HGPS cell (cell line): Measurements from ENCODE around the gene POLD2.

DNA sequence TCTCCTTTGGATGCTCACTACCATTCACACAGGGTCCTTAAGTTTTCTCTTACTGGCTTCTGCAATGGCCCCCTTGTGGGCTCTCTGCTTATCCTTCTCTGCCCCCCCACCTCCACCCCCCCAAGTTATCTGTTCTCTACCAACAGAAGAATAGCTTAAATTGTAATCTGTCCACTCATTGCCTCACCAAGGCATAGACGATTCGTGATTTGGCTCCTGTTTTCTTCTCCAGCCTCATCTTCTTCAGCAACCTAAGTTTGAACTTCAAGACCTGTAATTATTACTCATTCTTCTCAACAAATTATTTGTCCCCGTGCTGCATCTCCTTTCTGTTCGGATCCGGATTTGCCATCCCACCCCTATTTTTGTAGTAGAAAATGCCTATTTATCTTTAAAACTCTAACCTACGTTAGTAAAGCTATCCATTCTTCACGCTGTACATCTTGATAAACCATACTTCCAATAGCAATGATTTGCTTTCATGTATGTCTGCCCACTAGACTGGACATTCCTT, 1.1 kb upstream of the RALA start:
- RRBS: no CpG with 5 or more reads among the region's 7 CpGs

GRCh38 chr7:39781475-39781856, 158.1 kb downstream of the RALA start:
- RRBS: no CpG with 5 or more reads among the region's 2 CpGs

- RRBS: no CpG with 5 or more reads among the region's 1 CpG
Measured at GRCh38 chr7:39971901-39972178, 21.8 kb downstream of the CDK13 start.

GRCh38 chr7:40015578-40016057, 65.6 kb downstream of the CDK13 start:
- RRBS: no CpG with 5 or more reads among the region's 2 CpGs

DNA sequence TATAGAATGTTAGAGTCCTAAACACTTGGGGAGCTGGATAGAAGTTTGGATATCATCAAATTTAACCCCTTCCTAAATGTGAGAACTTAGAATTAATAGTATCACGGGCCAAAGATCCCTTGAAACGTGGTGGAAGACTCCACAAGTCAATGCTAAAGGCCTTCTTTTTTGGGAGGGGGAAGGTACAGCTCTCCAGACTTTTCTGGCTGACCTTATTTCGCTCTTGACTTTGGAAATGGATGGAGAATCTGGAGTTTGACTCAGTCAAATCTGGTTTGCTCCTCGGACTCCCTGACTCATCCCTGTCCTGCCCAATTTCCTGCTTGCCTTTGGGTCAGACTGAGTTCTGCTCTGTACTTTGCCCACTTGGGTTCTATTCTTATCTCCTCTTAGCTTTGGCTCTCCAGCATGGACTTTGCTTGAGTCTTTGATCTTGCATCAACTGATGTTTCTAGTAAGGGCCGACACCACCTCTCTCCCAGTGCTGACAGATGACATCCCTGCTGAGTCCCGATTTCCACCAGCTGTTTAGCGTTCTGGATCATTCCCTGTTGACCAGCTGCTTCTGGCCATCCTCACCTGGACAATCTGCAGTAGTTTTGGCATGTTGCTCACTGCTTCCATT, 335.2 kb downstream of the SUGCT start:
- RRBS: no CpG with 5 or more reads among the region's 7 CpGs

- RRBS: no CpG with 5 or more reads among the region's 2 CpGs
Measured at GRCh38 chr7:40755477-40755865, 620.7 kb downstream of the SUGCT start.

DNA sequence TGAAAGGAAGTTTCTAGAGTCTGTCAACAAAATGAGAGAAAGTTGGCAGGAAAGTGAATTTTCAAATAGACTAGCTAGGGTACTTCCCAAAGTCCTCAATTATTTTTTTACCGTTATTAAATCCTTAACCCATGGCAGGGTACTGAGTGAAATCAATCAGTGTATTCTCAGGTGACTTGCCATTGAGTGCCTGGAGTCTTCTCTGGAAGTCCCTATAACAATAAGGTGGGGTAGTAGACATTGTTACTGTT, 622.0 kb downstream of the SUGCT start:
- RRBS: no CpG with 5 or more reads among the region's 1 CpG

GRCh38 chr7:41835296-41835662, 132.4 kb upstream of the INHBA start:
- RRBS: no CpG with 5 or more reads among the region's 4 CpGs

DNA sequence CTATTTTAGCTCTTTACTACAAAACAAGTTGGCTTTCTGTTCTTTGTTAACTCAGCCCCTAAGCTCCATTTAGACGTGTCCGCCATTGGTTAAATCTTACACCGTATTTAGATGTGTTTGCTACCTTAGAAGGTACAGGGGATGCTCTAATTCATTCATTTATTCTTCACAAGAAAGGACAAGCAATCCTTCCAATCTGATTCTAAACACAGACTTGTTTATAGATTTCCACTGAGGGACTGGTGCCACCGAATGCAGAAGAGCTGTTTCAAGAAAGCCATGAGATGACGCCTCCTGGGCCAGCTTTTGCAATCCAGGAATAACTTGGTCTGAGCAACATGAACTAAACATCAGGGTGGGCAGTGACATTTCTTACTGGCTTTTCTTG, 186.6 kb downstream of the GLI3 start:
- RRBS: no CpG with 5 or more reads among the region's 5 CpGs

GRCh38 chr7:43248769-43249447, 136.5 kb downstream of the HECW1 start:
- RRBS: 59% methylated on average over 11 of the region's 28 CpGs

GRCh38 chr7:43302078-43302960, 189.9 kb downstream of the HECW1 start:
- RRBS: no CpG with 5 or more reads among the region's 15 CpGs

DNA sequence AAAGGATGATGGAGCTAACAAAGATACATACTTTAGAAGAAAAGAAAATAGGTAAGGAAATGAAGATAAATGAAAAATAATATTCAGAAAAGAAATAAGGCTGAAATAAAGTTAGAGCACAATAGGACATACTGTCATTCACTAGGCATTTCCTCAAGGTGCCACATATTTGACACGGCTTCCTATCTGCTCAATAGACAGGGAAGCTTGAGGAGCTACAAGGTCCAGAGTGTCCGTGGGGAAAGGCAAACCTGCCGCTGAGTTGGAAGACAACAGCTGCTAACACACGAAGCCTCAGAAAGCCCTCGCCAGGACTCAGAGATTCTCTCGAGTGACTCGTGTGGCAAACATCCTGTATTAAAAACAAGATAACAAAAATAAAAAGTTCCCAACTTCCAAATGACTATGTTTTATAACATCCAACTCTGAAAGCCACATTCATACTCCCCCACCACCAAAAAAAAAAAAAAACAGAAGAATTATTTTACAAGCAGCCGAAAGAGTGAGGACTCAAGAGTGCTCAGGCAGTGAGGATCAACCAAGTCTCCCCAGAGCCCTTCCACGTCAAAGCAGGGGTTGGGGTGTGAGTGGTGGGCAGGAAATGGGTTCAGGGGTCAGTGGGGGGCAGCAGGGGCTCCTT, 67.6 kb downstream of the STK17A start:
- RRBS: no CpG with 5 or more reads among the region's 9 CpGs

GRCh38 chr7:43663095-43663664, 66.1 kb downstream of the COA1 start:
- RRBS: no CpG with 5 or more reads among the region's 6 CpGs

GRCh38 chr7:43781948-43782829, 23.7 kb downstream of the BLVRA start:
- RRBS: no CpG with 5 or more reads among the region's 11 CpGs

DNA sequence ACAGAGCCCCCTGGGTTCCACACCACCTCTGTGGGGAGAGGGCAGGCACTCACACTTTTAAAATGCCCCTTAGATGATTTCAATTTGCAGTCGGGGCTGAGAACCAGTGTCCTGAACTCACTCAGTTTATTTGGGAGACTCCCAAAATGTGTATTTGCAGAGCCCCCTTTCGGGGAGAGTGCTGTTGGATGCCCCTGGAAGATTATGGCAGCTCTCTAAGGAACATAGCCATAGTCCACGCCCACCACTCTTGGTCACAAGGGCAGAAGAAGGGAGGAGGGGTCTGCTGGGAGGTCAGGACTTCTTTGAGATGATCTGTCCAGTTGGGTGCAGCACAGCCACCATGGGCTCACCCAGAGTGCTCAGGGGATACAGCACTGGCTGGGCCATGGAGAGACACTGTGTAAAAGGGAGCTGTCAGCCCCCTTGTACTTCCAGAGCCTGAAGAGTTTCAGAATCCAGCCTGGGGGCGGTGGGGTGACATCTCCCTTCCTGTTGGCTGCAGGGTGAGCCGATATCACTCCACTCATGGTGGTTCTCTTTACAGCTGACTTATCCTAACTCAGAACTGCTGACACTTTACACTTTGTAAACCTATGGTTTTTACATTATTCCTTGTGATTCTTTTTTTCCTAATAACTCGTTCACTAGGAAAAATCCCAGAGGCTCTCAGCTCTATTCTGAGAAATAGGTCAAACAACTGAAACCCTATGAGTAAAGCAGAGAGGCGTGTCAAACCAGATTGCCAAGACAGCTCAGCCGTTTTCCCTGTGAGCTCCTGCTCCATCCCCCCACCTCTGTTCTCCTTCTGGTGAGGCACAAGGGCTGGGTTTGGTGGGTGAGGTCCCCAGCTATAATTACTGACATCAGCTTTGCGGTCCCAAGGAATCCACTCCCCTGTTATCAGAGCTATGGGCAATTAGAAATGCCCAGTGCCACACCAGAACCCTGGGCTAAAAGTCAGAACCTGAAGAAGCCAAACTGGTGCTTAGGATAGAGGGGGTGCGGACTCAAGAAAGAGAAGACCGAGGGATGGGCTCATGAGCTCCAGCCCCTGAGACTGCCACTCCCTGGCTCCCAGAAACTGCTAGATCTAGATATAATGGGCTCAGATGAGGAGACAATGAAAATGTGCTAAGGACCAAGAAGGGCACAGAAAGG, 3.2 kb upstream of the MRPS24 start:
- RRBS: no CpG with 5 or more reads among the region's 11 CpGs

DNA sequence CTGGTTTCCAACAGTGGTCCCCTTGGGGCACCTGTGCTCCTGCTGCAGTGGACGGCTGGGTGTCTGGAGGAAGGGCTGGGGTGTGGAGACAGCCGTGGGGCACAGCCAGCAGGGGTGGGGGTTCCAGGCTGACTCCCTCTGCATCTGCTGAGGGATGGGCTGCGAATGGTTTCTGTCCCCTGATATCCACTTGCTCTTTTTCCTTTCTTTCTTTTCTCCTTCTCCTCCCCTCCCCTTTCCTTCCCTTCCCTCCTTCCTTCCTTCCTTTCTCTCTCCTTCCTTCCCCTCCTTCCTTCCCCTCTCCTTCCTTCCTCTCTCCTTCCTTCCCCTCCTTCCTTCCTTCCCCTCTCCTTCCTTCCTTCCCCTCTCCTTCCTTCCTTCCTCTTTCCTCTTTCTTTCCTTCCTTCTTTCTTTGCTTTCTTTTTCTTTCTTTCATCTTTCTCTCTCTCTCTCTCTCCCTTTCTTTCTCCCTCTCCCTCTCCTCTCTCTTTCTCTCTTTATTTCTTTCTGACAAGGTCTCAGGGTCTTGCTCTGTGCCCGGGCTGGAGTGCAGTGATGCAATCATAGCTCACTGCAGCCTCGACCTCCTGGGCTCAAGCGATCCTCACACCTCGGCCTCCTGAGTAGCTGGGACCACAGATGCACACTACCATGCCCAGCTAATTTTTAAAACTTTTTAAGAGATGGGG, 20.2 kb upstream of the SPDYE1 start:
- RRBS: no CpG with 5 or more reads among the region's 7 CpGs

DNA sequence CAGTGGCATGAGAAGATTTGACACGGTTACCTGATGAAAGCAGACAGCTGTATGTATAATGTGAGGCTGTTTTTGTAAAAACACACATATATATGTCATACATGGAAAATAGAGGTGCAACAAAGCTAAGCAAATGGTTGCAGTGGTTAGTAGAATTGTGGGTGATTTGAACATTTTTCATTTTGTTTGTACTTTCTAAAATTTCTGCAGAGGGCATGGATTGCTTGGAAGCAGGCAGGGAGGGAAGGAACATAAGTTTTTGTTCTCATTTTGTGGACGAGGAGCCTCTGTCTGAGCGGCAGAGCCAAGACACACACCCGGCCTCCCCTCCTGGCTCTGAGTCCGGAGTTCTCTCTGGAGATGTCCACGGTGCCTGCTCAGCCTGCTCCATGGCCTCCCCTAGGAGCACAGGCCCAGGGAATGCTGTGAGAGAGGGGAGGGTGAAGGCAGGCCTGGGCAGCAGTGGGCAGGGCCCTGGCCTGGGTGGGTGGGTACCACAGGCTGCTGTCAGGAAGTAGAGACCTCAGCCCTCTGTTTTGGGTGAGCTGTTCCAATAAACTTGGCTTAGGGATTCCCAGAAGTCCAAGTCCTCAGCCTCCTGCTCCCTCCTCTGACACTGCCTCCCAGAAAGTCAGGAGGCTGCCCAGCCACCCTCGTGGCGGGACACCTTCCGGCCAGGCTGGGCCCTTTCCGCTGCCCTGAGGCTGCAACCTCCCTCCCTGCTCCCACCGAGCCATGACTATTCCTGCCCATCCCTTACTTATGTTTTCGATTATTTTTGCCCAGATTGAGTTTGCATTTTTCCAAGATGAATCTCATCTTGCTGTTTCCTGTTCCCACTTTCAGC, 5.5 kb upstream of the POLM start:
- RRBS: no CpG with 5 or more reads among the region's 12 CpGs

DNA sequence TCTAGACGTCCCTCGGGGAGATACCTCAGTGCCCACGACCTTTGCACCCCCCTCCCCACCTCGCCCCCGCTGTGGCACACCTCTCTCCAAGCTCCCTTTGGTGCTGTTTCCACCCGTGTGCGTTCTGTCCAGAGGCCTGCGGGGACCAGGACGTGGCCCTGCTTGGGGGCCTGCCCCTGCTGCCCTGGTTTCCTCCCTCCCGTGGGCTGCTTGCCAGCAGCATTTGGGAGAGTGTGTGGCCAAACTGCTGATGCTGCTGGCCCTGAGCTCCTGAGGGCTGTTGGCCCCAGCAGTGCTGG, 6.1 kb upstream of the POLM start:
- RRBS: no CpG with 5 or more reads among the region's 10 CpGs

GRCh38 chr7:44122901-44124061, at the start of gene POLD2:
TSS of gene POLD2 (minus strand) at chr7:44123548.
- RRBS: 1% methylated on average over 12 of the region's 92 CpGs

DNA sequence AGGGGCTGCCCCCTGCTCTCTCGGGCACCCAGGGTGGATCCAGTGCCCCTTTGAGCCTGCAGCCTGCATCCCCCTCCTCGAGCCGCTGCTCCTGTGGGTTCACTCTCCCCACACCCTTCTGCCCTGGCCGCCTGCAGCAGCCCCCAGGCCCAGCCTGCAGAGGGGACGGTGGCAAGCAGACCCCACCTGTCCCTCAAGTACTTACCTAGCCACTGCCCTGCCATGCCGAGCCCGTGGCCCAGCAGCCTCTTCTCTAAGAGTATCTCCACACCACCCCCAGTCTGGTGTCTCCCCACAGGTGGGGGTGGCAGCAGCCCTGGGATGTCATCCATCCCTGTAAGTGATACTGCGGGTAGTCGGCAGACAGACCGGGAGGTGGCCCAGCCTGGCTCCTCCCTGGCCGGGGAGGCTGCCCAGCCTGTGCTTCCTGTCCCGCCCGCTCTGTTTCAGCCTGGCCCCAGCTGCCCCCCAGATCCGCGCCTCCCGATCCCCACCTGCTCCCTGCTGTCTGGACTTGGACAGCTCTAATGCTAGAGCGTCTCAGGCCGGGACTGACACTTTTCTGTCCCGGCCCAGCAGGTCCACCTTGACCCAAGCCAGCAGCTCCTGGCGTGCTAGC, 24.9 kb downstream of the YKT6 start:
- RRBS: no CpG with 5 or more reads among the region's 20 CpGs